ENCODE measurements around the gene UST.

- PRO-cap, result no peak
- RRBS, 2 experiments, result no CpG with 5 or more reads among the region's 6 CpGs
These were observed 34.3 kb downstream of the STXBP5 start for GRCh38 chr6:147238250-147239095.

- PRO-cap, result no peak
- RRBS, 2 experiments, result no CpG with 5 or more reads among the region's 2 CpGs
These were observed 55.5 kb downstream of the STXBP5 start for GRCh38 chr6:147259644-147260171.

- PRO-cap, result no peak
- RRBS, 2 experiments, result no CpG with 5 or more reads among the region's 6 CpGs
These were observed 83.9 kb downstream of the STXBP5 start for GRCh38 chr6:147287782-147288882.

DNA sequence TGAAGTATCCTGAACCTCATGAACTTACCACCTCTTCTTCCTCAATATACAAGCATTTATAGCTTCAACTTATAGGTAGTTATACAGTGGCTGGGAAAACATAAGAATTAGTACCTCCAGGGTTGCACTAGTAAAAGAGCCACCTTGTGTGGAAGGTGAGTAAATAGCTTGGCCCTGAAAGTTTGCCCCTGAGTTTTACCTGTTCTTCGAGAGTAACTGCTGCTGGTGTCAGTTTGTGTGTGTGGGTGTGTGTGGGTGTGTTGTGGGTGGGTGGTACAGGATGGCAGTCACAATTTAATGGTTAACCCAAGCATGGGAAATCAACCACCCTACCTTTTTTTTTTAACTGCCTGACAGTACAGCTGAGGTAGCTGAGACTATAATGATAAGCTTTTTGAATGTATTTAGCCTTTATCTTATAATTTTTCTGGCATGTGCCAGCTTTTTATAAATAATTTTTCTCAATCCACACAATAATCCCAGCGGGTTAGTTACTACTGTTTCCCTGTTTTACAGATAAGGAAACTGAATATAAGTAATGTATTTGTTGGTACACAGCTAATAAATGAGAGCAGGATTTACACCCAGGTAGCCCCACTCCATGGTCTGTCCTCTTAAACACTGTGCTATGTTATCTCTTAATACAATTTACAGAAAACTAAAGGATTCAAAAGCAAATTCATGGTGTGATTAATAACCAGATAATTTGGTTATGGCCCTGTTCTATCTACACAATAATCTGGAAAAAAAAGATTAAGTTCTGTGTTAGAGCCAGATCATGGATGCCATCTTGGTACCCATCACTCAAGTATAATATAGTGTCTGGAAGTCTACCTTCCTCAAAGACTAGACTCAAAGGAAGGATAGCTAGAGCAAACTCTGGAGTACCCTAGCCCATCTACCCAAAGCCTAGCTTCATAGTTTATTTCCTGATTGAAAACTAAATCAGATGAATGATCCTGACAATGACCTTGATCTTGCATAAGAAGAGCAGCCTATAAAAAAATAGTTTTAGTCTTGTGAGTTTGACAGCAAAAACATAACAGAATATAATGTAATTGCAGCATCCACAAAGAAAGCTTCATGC is 137.6 kb downstream of the STXBP5 start:
- PRO-cap, result no peak
- RRBS, 2 experiments, result no CpG with 5 or more reads among the region's 2 CpGs

- PRO-cap, result no peak
- RRBS, 2 experiments, result no CpG with 5 or more reads among the region's 6 CpGs
These were observed 145.1 kb upstream of the SAMD5 start for GRCh38 chr6:147363279-147363859.

DNA sequence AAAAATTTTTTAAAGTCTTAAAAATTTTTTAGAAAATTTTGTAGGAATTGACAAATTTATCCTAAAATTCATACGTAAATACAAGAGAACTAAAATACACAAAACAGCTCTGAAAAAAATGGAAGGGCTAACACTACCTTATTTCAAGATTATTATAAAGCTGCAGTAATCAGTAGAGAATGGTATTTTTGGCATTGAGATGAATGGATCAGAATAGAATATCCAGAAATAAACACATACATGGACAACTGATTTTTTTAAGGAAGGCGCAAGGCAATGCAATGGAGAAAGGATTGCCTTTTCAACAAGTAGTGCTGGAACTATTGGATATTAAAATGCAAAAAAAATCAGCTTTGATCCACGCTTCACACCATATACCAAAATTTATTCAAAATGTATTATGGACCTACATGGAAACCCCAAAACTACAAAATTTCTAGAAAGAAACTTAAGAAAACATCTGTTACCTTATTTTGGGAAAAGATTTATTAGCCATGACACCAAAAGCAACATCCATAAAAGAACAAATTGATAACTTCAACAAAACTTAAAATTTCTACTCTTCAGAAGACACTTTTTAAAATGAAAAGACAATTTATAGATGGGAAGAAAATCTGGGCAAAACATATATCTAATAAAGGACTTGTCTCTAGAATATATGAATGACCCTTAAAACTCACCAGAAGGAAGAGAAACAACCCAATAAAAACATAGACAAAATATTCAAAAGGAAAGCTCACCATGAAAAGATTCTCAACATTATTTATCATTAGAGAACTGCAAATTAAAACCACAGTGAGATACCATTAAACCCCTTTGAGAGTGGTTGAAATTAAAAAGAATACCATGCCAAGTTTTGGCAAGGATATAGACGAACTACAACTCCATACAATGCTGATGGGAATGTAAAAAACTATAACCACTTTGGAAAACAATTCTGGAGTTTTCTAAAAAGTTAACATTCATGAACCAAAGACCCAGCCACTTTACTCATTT is 139.3 kb upstream of the SAMD5 start:
- PRO-cap, result no peak
- RRBS, 2 experiments, result no CpG with 5 or more reads among the region's 4 CpGs

DNA sequence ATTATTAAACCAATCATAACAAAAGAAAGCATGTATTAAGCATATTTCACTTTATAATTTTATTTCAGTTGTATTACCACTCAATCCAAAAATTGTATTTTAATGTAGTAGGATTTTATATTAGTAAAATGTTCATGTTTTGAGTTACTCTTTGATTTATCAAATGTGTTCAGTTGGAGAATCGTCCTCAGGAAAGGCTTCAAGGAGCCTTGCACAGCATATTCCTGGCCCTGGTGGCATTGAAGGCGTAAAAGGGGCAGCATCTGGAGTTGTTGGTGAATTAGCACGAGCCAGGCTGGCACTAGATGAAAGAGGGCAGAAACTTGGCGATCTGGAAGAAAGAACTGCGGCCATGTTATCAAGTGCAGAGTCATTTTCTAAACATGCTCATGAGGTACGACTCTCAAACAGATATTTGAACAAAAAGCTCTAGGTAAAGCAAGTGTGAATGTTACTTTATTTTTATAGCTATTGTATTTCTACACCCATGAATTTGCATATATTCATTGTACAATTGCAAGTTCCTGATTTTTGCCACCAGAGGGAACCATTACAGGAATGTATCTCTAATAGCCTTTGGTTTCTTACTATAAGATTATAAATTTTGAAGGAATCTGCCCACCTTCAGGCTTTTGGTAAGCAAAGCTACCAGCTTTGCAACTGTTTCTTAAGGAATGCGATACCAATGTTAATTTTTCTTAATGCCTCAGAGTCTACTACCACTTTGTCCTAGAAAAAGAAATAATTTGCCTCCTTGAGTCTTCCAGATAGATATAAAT is 125.7 kb upstream of the SAMD5 start:
- PRO-cap, result no peak
- RRBS, 2 experiments, result no CpG with 5 or more reads among the region's 7 CpGs

DNA sequence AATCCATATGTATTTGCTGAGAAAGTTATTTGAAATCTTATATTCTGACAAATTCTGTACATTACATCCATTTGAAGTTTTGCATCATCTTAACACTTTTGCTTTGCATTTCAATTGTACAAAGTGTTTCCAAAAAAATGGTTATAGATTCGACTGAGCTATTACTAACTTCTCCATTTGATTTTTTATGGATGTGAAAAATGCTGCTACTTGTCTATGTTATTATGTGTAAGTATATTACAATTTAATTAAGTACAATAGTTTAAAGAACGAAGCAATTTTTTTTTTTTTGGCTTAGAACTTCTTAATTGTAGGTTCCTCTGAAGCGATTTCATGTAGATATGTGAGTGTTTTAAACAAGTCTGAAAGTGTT is 121.0 kb upstream of the SAMD5 start:
- PRO-cap, result no peak
- RRBS, 2 experiments, result no CpG with 5 or more reads among the region's 3 CpGs

- PRO-cap, result no peak
- RRBS, 2 experiments, result no CpG with 5 or more reads among the region's 11 CpGs
These were observed 21.5 kb downstream of the SAMD5 start for GRCh38 chr6:147529787-147530541.

- PRO-cap, result no peak
- RRBS, 2 experiments, result no CpG with 5 or more reads among the region's 6 CpGs
These were observed 110.5 kb downstream of the SAMD5 start for GRCh38 chr6:147618930-147619387.

GRCh38 chr6:148192889-148193824 is 149.5 kb upstream of the SASH1 start:
- PRO-cap, result no peak
- RRBS, 2 experiments, result no CpG with 5 or more reads among the region's 8 CpGs

DNA sequence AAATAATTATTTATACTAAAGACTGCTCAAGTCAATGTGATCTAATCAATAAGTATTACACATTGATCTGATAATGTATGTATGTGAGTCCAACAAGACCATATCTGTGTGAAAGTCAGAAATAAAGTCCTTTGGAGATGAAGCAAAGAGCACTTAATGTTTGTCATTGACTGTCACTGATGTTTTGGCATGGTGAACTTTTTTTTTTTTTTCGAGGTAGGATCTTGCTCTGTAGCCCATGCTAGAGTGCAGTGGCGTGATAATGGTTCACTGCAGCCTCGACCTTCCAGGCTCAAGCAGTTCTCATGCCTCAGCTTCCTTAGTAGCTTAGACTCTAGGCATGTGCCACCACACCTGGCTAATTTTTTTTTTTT is 139.7 kb downstream of the SASH1 start:
- PRO-cap, result no peak
- RRBS, 2 experiments, result no CpG with 5 or more reads among the region's 3 CpGs

GRCh38 chr6:148519345-148520038 is 176.9 kb downstream of the SASH1 start:
- PRO-cap, result no peak
- RRBS, 2 experiments, result 100% methylated on average over 3 of the region's 21 CpGs

DNA sequence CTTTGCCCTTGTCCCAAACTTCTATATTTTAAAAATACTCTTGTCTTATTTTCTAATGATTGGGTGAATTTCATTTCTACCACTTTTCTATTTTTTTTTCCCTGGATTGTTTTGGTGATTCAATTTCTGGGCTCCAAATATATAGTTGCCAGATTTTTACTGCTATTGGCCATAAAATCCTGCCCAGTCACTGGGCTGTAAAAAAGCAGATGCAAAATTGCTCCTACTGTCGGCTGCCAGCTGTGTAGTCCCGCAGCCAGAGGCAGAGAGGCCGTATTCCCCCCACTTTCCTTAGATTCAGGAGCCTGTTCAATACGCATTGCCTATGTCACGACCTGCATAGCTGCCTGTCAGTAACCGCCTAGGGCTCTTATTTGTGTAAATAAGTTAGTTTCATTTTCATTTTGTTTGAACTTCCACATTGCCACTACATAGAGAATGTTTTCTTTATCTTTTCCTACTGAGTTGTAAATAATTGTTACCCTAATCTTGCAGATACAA is 46.1 kb upstream of the UST start:
- PRO-cap, result no peak
- RRBS, 2 experiments, result no CpG with 5 or more reads among the region's 6 CpGs

DNA sequence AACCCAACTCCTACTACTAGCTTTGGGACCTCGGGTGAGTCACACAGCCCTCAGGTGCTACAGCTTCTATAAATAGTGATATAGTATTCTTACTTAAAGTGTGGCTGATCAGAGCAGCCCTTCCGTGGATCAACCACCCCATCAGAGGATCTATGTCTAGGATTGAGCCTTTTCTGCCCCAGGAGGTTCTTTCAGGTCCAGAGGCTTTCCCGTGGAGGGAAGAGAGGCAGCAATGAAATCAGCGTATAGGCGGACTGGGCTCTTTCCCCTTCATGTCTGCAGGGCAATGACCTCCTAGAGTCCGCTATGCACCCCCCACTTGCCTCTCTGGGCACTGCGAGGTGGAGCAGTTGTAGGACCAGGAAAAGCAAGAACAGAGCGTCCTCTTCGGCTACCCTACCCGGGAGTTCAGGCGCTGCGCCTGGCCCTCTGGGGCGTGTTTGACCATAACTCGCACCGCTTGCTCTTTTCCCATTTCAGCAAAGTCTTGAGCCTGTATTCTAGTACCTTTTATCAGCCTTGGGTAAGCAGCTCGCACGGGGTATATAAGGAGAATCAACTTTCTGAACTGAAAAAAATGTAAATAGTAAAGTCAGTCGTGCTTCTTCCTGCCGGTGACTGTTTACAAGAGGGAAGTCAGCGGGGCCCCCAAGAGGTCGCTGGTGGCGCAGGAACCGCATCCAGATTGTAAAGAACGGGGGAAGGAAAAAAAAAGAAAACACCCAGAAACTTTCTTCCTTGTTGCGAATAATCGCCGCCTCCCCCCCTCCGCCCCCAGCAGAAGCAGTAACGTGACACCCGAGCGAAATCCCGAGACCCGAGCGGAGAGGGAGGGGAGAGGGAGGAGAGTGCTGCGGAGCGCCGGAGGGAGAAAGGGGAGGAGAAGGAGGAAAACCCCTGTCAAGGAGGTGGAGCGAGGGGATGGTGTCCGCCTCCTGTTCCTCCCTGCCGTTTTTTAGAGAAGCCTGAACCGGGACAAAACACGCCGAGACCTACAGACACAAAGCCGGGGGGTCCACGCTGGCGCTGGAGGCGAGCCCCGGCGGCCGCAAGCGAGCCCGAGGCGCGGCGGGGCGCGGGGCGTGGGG is at the start of gene UST:
UST (plus strand) TSS at position 958 of the 1,088 bp plus-strand sequence.
- PRO-cap, result bidirectional peak, plus-strand start at position 988 of the sequence, minus-strand start at position 684 of the sequence
- RRBS, 2 experiments, result under 1 to 2% methylated on average over 11 to 14 of the region's 58 CpGs

GRCh38 chr6:149139967-149141181 is 177.1 kb upstream of the TAB2 start:
- PRO-cap, result no peak
- RRBS, 2 experiments, result no CpG with 5 or more reads among the region's 13 CpGs

GRCh38 chr6:149148166-149148807 is 169.2 kb upstream of the TAB2 start:
- PRO-cap, result no peak
- RRBS, 2 experiments, result no CpG with 5 or more reads among the region's 7 CpGs

DNA sequence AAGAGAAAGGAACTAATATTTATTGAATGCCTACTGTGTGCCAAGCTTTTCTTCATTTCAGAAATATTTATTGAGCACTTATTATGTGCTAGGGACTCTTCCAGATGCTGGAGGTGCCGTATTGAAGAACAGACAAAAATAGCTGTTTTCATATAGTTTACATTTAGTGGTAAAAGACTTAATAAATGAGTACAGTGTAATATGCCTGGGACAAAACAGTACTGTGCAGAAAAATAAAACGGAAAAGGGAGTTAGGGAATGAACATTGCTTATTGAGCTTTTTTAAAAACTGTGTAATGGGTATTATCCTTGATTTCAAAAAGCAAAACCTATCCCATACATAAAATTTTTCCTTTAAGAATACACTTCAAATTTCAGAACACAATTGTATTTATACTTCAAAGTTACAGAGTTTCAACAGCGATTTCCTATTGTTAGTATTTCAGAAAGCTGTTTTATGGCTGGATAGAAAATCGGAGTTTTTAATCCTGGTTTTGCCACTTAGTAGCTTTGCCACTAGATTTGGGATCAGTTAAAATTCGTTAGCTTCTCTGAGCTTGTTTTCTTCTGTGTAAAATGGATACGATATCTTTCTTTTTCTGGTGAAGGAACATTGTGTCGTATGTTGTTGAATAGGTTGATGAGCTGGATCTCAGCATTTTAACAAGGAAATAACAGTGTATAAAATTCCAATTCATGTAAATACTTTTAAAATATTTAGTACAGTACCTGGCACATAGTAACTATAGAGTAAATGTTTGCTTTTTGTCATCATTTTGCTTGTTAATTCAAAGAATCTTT is 4.7 kb downstream of the TAB2 start:
- PRO-cap, result no peak
- RRBS, 2 experiments, result no CpG with 5 or more reads among the region's 7 CpGs

- PRO-cap, result no peak
- RRBS, 2 experiments, result no CpG with 5 or more reads among the region's 3 CpGs
These were observed 22.2 kb upstream of the SUMO4 start for GRCh38 chr6:149377798-149378260.

- PRO-cap, result no peak
- RRBS, 2 experiments, result no CpG with 5 or more reads among the region's 14 CpGs
These were observed 722 bp upstream of the GINM1 start for GRCh38 chr6:149565368-149565938.